Measurements from ENCODE around the genes GOLGA6L9 and BTBD1.

DNA sequence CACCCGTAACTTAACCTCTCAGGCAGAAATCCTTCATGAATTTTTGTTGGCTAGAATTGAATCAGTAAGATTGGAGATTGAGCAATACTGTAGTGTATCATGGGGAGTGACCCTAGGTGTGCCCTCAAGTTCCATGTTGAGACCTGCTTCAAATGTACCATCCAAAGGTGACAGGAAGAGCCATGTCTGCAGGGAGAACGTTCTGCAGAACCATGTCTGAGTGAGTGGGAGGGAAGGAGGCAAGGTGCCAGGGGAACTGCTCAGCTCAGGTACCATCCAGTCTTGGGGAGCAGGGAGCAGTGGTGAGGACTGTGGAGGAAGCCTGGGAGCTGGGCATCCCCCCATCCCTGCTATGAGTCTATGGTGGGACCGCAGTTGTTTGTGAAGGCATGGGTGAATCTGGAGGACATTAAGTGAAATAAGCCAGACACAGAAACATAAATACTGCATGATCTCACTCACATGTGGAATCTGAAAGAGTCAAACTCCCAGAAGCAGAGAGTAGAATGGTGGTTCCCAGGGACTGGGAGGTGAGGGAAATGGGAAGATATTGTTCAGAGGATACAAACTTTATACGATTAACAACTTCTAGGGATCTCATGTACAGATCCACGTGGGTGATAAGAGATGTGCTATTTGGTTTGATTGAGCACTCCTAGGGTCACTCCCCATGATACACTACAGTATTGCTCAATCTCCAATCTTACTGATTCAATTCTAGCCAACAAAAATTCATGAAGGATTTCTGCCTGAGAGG, 23.3 kb downstream of the CFAP161 start:
- PRO-cap: no peak

- PRO-cap: no peak
Observed at GRCh38 chr15:81292164-81293083, 31.5 kb downstream of the STARD5 start.

DNA sequence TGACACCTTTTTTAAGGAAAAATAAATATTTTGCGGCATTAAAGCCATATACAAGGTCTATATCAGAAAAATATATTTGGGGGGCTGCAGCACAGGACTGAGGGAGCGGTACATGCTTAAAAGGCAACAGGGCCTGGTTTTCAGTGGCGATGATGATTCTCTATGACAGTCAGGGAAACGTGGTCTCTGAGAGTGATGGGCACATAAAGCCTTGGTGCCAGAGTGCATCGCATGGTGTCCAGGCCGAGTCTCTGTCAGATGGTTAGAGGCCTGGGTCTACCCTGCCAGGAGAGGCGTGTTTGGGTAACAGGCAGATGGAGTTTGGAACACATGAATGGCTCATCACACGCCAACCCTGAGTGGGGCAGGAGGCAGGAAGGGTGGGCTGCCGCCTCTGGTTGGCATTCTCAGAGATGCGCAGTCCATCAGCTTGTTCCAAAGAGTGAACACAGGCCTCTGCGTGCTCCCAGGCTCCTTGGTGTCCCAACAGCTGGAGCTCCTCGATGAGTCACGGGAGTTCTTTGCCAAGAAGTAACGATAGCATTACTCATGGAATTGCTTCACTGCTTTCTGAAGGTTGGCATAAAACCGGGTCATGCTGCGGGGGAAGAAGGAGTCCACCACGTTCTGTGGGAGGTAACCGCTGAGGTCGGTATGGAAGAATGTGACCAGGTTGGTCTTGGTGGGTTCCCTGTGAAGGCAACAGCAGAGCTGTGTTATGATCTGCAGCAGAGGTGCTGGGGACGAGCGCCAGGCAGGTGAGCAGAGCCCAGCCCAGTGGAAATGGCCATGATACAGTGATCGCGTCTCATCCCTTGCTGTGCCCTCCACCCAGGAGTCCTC, 11.0 kb downstream of the STARD5 start:
- PRO-cap: no peak

DNA sequence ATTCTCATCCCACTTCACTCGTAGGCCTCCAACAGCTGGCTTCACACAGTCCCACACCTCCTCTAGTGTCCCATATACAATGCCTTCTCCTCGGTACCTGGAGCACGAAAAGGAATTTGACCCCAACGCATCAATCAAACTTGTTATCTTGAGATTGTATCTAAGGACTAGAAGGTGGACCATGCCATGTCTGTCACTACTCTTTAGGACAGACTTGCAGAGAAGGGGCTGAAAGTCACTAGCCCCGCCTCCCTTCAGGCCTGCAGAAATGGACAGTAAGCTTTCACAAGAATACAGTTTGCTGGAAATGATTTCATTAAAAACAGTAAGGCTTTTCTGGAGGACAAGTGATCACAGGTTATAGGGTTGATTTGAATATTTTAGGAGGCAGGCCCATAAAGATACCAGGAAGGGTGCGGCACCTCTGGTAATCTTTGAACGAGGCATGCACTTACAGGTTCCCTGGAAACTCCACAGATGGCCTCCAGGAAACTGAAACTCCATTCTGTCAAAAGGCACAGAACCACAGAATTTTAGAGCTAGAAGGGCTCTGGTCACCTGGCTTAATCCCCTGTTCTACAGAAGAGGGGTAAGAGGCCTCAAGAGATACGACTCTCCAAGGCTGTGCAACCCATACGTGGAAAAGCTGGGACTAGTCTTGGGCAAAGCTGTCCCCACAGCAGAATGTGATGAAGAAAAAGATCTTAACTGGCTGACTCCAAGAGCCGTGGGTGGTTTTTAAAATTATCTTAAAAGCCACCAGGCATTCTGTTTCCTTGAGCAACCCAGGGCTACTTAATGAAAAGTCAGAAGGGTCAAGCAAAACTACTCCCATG, 1.3 kb downstream of the STARD5 start:
- PRO-cap: no peak

DNA sequence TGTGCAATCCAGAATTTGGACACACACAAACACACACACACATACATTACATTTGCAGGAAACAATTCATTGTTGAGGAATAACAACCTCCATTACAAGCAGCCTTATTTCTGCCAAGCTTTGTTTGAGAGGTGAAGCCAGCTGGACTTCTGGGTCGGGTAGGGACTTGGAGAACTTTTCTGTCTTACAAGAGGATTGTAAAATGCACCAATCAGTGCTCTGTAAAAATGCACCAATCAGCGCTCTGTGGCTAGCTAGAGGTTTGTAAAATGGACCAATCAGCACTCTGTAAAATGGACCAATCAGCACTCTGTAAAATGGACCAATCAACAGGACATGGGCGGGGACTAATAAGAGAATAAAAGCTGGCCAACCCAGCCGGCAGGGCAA, 81.1 kb downstream of the MEX3B start:
- PRO-cap: no peak

GRCh38 chr15:81994950-81996045, 50.5 kb downstream of the MEX3B start:
- PRO-cap: no peak

DNA sequence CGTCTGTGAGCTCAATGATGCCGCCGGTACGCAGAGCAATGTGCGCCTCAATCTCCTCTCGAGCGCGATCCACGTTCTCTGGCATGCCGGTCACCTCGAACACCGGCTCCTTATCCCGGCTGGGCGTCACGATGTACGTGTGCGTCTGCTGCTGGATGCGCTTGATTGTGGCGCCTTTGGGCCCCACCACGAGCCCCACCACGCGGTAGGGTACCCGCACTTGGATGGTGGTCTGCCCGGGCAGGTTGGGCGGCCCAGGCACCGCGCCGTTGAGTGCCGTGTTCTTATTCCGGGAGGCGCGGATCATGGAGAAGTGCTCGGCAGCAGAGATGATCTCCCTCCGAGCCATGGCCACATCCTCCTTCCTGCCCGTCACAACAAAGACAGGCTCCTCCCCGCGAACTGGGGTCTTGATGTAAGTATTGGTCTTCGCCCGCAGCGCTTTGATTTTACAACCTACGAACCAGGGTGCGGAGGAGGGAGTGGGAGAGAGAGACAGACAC, 1.6 kb downstream of the MEX3B start:
- PRO-cap: bidirectional peak, plus-strand start outside the sequence, minus-strand start at position 337 of the sequence

DNA sequence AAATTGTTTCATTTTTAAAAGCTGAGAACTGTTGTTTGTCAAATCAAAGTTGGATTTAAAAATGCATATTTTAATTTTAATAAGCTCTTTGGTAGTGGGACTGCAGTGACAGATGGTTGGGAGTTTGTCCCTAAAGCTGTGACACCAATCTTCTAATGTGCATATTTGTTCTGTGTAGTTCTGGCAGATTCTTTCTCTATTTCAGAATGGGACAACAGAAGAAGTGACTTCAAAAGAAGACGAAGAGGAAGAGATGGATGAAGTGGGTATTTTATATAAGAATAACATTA, 29.2 kb upstream of the GOLGA6L9 start:
- PRO-cap: no peak

GRCh38 chr15:82429537-82430108, at the start of gene GOLGA6L9:
GOLGA6L9 (plus strand) TSS chr15:82429816.
- PRO-cap: no peak

- PRO-cap: no peak
Observed at GRCh38 chr15:82828731-82829866, 19.7 kb downstream of the WHAMM start.

DNA sequence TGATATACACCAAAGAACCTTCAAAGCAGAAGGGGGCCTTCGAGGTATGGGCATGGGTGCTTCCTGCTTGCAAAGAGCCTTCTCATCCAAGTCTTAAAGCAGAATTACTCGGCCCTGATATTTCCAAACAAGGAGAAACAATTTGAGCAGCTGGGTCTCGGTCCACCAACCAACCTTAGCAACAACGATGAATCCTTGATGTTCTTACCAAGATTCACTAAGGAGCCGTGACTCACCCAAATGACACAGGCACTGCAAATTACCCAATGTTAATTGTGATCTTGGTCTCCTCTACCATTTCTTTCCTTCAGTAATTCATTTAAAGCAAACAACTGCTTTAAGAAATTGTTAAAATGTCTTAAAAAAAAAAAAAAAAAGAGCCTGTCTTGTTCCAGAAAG, 7.7 kb downstream of the HOMER2 start:
- PRO-cap: no peak

GRCh38 chr15:82951805-82952083, 776 bp downstream of the HOMER2 start:
- PRO-cap: no peak

DNA sequence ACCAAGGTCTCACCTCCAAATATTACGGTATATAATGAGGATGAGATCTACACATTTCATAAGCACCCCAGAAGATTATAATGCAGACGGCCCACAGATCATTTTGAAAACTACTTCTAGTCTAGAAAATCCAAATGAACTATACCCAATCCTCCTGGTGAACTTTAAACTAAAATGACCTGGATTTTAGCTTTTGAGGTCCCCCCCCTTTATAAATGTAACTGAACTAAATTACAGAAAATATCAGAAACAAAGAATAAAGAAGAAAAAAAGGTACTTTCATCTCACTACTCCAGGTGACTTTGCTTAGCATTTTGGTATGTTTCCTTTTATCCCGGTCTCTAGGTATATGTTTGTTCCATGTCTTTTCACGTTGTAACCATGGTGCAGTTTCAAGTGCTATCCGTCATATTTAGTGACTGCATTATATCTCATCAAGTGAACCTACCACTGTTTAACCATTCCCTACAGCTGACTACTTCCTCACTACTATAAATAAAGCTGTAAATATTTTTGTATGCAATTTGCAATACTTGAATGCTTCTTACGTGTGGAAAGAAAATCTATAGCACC, 2.3 kb downstream of the BTBD1 start:
- PRO-cap: no peak

- PRO-cap: bidirectional peak, plus-strand start at chr15:83067314, minus-strand start at chr15:83067236; bidirectional peak, plus-strand start at chr15:83067532, minus-strand start at chr15:83067412
Observed at GRCh38 chr15:83067089-83067677, at the start of gene BTBD1. BTBD1 (minus strand) TSS chr15:83067252.

DNA sequence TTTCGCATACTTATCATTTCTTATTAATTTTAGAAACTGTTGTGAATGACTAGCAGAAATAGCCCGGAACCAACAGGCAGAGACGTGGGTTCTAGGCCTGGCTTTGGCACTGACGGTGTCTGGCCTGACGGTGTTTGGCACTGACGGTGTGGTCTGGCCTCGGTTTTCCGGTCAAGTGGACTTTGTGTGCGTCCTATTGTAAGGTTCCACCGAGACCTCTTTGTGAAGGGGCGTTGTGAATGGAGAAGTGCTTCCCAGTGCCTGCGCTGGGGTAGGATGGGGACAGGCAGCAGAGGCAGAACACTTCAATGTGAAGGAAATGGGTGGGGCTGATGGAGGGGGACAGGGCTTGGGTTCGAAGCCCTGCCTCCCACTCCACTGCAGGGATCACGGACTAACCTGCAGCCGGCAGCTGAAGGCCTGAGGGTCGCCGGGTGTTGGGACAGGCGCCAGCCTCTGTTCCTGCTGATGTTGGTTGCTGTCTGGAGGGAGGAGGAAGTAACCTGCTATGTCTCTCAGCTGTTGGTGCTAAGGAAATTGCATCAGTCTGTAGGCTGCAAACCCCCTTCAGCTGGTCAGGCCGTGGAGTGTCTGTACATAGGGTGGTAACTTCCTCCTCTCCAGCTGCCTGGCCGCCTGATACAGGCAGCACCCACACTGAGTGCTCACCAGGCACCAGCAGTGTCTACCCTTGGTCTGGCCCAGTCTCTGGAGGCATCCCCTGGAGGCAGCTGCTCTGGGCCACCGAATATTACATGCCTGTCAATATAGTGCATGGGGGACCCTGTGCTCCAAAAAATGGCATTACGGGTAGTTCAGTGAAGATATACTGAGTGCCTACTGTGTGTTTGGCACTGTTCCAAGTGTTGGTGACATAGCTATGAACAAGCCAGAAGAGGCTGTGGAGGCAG, 996 bp downstream of the TM6SF1 start:
- PRO-cap: bidirectional peak, plus-strand start at position 247 of the sequence, minus-strand start at position 121 of the sequence; bidirectional peak, plus-strand start at position 618 of the sequence, minus-strand start at position 484 of the sequence

DNA sequence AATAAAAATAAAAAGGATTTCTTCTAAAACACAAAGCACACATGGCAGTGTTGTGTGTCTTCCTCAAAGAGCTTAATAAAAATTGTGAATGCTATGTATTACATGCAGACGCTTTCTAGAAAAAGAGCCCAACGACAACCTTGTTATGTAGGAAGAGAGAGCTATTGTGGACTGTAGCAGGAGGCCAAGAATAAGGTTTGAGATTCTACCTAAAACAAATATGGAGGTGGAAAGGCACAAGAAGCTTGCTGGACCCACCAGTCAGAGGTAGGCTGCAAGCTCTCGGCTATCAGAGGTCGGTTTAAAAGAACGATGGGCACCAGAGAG, 1.2 kb downstream of the HDGFL3 start:
- PRO-cap: unidirectional peak, plus-strand start at position 217 of the sequence; unidirectional peak, plus-strand start at position 304 of the sequence

- PRO-cap: no peak
Observed at GRCh38 chr15:83210646-83211131, 3.1 kb upstream of the HDGFL3 start.

- PRO-cap: no peak
Observed at GRCh38 chr15:83928792-83929527, 275.0 kb downstream of the ADAMTSL3 start.

- PRO-cap: no peak
Observed at GRCh38 chr15:84566038-84566589, 34.7 kb upstream of the ZSCAN2 start.

DNA sequence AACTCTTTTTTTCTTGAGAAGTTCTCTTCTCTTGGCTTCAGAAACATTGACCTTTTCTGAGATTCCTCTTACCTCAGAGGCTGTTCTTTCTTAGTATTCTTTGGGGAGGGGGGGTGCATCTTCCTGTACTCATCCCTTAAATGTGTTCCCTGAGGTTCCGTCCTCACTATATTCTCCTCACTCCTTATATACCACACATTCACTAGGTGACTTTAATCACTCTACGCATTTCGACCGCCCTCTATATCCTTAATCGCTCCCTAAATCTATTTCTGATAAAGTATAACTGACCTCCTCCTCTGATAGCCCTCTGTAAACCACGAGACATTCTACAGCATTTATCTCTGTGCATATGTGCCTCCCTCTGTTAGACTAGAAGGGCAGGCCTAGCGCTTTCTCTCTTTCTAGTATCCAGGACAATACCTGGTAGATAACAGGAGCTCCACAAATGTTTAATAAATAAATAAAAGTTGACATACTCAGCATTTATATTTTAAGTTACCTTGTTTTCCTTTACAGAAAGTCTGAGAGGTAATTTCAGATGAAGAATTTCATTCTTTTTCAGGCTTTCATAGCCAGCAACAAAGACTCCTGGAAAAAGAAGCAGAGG, 1.8 kb downstream of the WDR73 start:
- PRO-cap: no peak

Data from Metastatic Pancreatic Carcinoma in the Ovary (tissue), 1 donor.